Type B pancreatic cell (in vitro differentiated cells): ENCODE data around the genes ZNF419, ZNF549, ZNF134 and ZNF418.

DNA sequence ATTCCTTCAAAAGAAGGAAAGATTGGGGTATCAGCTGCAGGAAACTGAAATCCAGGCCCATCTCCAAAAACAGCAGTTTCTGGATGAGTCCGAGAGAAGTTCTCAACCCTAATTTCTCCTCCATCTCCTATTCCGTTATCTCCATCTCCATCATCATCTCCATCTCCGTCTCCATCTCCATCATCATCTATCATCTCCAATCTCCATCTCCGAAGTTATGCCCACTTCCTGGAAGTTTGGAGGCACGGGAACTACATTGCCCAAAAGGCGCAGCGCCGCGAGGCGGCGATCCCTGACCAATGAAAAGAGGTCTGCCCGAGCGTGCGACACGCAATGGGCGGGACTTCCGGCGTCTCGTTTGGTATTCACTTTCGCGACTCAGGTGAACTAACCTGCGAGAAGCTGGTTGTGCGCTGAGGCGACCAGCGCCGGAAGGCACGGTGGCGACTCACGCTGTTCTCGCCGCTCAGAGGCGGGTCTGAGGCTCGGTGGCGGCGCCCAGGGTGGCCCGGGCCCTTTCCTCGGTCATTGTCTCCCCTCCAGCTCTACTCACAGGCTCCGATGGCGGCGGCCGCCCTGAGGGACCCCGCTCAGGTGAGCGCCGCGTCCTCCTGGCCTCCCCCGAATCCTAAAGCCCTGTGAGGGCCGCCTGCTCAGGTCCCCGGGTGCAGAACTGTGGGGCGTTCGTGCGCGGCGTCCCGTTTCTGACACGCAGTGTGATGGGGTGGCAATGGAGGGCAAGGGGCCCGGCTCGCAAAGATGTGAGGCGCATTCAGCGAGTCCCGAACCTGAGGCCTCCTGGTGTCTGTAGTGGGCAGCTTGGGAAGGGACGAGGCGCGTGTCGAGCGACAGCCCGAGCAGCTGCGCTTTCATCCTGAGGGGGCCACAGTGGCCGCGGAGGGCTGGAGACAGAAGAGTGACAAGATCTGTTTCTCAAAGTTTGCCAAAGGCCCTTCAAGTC lies at the start of gene ZNF419:
Gene ZNF419, plus strand, starts transcription at position 361 of the 961 bp plus-strand sequence.
- PRO-cap, result unidirectional peak, plus-strand start at position 395 of the sequence

DNA sequence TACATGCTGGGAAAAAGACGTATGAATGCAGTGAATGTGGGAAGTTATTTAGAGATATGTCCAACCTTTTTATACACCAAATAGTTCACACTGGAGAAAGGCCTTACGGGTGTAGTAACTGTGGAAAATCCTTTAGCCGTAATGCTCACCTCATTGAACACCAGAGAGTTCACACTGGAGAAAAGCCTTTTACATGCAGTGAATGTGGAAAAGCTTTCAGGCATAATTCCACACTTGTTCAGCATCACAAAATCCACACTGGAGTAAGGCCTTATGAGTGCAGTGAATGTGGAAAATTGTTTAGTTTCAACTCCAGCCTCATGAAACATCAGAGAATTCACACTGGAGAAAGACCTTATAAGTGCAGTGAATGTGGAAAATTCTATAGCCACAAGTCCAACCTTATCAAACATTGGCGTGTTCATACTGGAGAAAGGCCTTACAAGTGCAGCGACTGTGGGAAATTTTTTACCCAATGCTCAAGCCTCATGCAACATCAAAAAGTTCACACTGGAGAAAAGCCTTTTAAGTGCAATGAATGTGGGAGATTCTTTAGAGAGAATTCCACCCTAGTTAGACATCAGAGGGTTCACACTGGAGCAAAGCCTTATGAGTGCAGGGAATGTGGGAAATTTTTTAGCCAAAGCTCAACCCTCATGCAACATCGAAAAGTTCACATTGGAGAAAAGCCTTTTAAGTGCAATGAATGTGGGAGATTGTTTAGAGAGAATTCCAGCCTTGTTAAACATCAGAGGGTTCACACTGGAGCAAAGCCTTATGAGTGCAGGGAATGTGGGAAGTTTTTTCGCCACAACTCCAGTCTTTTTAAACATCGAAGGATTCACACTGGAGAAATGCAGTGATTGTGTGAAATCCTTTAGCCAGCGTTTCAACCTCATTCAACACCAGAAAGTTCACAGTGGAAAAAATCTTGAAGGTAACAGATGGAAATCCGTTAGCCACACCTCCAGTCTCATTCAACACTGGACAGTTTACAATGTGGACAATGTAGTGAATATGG lies 6.0 kb downstream of the ZNF419 start:
- PRO-cap, result no peak

- PRO-cap, result unidirectional peak, plus-strand start at chr19:57527328; unidirectional peak, plus-strand start at chr19:57527460
These were observed at the start of gene ZNF549 for GRCh38 chr19:57526893-57528247. Gene ZNF549, plus strand, starts transcription at chr19:57527356.

- PRO-cap, result unidirectional peak, plus-strand start at chr19:57614242
These were observed at the start of gene ZNF134 for GRCh38 chr19:57613837-57615142. Gene ZNF134, plus strand, starts transcription at chr19:57614242.

DNA sequence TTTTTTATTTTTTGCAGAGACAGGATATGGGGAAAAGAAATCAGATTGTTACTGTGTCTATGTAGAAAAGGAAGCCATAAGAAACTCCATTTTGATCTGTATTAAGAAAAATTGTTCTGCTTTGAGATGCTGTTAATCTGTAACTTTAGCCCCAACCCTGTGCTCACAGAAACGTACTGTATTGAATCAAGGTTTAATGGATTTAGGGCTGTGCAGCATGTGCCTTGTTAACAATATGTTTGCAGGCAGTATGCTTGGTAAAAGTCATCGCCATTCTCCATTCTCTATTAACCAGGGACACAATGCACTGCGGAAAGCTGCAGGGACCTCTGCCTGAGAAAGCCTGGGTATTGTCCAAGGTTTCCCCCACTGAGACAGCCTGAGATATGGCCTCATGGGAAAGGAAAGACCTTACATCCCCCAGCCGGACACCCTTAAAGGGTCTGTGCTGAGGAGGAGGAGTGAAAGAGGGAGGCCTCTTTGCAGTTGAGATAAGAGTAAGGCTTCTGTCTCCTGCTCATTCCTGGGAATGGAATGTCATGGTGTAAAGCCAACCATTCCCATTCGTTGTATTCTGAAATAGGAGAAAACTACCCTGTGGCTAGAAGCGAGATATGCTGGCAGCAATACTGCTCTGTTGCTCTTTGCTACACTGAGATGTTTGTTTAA lies 1.0 kb upstream of the ZNF587B start:
- PRO-cap, result no peak

DNA sequence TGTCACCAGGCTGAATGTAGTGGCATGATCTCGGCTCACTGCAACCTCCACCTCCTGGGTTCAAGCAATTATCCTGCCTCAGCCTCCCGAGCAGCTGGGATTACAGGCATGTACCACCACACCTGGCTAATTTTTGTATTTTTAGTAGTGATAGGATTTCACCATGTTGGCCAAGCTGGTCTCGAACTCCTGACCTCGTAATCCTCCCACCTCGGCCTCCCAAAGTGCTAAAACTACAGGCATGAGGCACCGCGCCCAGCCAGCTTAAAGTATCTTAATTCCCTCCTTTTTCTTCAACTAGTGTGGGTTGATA lies 11.4 kb downstream of the ZNF814 start:
- PRO-cap, result no peak

DNA sequence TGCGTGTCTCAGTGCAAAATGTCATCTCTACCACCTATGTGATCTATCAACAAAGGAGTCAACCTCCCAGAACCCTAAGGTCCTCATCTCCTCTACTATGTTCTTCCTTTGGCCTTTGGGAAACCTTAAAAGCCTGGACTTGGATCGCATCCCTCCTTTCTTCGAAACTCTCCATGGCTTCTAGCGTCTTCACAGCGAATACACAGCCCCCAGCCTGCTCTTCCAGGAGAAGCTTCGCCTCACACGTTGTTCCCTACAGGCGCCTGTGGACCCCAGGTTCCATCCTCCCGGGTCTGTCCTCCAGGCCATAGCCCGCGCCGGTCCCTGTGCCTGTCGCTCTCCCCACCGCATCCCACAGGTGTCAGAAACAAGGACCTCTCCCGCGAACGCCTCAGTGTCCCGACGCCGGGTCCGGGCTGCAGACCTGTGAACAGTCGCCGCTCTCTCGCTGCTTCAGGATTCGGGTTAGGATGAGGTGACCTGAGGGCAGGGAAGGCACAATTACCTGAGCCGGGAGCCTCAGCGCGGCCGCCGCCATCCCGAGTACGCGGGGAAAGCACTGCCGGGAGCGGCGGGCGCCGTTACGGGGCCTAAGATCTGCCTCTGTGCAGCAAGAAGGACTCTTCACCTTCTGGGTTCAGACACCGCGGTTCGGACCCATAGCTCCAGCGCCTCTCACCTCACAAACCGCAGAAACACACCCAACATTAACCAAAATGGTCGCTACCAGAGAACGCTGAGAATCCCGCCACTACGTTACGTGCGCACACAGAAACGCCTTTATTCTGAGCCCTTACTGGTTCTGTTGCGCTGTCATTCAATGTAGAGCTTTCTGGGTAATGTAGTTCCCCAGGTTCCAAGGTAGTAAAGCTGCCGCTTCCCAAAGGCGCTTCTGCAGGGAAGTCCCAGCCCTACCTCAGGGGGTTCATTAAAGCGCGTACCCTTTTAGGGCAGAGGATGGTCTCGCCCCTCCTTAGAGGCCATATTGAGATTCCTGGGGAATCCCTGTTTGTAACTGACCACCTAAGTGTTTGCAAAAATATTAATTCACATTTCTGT lies at the start of gene ZNF418:
Gene ZNF418, minus strand, starts transcription at position 747 of the 1,059 bp plus-strand sequence.
- PRO-cap, result unidirectional peak, minus-strand start at position 699 of the sequence; unidirectional peak, minus-strand start at position 770 of the sequence

DNA sequence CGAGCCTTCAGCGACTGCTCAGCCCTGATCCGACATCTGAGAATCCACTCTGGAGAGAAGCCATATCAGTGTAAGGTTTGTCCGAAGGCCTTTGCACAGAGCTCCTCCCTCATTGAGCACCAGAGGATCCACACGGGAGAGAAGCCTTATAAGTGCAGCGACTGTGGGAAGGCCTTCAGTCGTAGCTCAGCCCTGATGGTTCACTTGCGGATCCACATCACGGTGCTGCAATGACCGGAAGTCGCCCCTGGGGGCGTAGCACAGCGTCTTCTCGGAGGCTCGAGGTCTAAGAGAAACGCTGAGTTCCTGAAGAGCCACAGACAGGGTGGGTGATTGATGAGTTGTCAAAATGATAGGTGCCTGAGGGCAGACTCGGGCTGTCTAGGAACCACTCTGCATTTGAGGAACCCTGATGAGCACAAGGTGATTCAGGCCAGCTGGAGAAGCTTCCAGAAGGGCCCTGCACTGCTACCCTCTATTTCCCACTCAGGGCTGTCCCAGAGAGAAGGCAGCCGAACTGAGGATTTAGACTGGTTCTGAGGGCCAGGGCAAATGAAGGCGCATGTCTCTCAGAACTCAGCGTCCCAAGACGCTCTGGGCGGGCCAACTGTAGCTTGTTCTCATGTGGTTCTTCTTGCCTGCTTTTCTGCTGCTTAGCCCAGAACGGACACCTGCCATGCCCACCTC lies 12.4 kb downstream of the ZSCAN22 start:
- PRO-cap, result no peak